Bronchial epithelial cell (primary cell): ENCODE measurements around a stretch of chr2.

- RRBS, 2 experiments, result no CpG with 5 or more reads among the region's 5 CpGs
Measured at GRCh38 chr2:148552961-148553315, 91.6 kb upstream of the EPC2 start.

DNA sequence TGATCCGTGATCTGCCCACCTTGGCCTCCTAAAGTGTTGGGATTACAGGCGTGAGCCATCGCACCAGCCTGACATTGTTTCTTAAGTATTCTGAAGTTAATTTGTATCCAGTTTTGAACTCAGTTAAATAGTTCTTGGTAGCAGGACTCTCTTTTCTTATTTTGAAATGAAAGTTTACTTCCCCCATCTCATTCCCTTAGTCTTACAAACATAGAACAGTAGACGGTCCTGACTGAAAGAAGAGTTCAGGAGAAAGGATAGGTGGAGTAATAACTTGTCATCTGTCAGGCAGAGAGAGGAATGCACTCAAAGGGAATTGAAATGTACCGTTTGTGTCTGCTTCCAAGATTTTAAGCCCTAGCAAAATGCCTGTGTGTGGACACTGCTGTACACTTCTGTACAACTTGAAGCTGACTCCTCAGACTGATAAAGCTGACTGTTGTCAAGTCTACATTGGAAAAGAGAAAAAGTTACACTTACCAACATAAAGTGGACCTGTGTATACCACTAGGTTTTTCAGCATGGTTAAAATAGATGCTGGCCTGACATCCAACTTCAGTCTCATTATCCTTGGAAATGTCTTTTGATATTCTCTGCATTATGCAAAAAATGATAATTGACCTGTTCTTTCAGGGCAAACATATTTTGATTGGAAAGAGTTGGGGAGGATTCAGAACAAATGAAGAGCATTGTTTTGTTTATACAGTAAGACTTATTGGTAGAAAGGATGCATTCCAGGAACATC lies 50.6 kb downstream of the EPC2 start:
- RRBS, 2 experiments, result no CpG with 5 or more reads among the region's 5 CpGs

DNA sequence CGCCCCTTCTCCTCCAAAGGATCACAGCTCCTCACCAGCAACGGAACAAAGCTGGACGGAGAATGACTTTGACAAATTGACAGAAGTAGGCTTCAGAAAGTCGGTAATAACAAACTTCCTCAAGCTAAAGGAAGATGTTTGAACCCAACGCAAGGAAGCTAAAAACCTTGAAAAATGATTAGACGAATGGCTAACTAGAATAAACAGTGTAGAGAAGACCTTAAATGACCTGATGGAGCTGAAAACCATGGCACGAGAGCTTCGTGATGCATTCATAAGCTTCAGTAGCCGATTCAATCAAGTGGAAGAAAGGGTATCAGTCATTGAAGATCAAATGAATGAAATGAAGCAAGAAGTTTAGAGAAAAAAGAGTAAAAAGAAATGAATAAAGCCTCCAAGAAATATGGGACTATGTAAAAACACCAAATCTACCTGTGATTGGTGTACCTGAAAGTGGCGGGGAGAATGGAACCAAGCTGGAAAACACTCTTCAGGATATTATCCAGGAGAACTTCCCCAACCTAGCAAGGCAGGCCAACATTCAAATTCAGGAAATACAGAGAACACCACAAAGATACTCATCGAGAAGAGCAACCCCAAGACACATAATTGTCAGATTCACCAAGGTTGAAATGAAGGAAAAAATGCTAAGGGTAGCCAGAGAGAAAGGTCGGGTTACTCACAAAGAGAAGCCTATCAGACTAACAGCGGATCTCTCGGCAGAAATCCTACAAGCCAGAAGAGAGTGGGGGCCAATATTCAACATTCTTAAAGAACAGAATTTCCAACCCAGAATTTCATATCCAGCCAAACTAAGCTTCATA lies 61.6 kb downstream of the EPC2 start:
- RRBS, 2 experiments, result no CpG with 5 or more reads among the region's 14 CpGs

DNA sequence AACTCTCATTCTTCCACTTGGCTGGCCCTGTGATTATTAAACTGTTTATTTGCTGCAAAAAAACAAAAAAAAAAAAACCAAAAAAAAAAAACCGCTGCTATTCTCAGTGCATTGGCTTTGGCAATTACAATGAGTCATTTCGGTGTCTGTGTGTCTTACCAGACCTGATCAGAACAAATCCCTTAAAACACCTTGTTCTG lies 60.0 kb upstream of the KIF5C start:
- RRBS, 2 experiments, result no CpG with 5 or more reads among the region's 2 CpGs

DNA sequence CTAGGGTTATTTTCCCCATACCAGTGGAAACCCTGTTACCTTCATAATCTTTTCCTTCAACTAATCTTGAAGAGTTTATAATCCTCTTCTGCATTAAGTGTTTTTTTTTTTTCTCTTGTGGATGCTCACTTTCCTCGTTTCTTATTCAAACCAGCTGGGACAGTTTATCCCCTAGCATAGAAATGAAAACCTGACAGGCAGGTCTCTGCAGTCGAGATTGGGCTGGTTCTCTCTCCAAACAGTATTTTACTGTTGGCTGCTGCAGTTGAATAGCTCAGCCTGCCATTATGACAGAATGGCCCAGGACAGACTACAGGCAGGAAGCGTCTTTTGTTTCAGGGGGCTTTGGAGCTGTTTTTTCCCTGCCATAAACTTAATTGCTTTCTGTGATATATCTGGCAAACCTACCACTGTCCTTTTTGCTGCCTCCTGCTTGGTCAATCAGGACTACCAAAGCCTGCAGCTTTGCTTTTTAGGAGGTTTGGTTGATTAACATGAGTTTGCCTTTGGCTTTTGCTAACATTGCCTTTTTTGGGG lies 128.5 kb downstream of the LYPD6B start:
- RRBS, 2 experiments, result no CpG with 5 or more reads among the region's 3 CpGs

DNA sequence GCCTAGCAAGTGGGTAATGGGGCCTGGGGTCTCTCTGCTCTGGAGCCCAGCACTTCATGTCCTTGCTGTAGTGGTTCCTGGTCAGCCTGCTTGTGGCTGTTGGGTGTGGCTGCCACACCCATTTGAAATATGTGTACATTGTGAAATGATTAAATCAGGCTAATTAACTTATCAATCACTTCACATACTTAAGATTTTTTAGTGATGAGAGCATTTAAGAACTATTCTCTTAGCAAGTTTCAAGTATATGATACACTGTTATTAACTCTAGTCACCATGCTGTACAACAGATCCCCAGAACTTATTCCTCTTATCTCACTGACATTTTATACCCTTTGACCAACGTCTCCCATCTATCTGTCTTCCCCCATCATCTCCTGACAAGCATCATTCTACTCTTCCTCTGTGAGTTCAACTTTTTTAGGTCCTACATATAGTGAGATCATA lies 92.0 kb downstream of the LYPD6 start:
- RRBS, 2 experiments, result no CpG with 5 or more reads among the region's 1 CpG

GRCh38 chr2:150424899-150425658 lies 62.4 kb downstream of the RND3 start:
- RRBS, 2 experiments, result no CpG with 5 or more reads among the region's 19 CpGs

- RRBS, 2 experiments, result no CpG with 5 or more reads among the region's 29 CpGs
Measured at GRCh38 chr2:150485105-150485608, 2.3 kb downstream of the RND3 start.

- RRBS, 2 experiments, result no CpG with 5 or more reads among the region's 4 CpGs
Measured at GRCh38 chr2:151379120-151379413, 21.7 kb downstream of the TNFAIP6 start.

DNA sequence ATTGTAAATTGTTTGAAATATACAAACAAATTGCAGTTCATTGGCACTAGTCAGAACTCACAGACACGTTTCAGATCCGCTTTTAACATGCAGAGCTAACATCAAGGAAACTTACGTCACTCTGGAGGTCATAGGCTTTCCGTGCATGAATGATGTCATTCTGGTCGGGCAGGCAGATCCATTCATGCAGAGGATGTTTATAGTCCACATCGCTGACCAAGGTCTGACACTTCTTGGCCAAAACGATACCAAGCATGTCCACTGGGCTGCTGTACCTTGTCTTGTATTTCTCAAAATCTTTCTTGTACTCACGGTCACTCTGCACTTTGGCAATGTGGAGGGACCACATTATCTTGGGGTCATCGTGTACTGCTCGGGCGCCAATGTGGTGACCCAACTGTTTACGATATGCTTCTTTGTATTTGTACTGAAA lies 114.9 kb downstream of the NEB start:
- RRBS, 2 experiments, result no CpG with 5 or more reads among the region's 12 CpGs

DNA sequence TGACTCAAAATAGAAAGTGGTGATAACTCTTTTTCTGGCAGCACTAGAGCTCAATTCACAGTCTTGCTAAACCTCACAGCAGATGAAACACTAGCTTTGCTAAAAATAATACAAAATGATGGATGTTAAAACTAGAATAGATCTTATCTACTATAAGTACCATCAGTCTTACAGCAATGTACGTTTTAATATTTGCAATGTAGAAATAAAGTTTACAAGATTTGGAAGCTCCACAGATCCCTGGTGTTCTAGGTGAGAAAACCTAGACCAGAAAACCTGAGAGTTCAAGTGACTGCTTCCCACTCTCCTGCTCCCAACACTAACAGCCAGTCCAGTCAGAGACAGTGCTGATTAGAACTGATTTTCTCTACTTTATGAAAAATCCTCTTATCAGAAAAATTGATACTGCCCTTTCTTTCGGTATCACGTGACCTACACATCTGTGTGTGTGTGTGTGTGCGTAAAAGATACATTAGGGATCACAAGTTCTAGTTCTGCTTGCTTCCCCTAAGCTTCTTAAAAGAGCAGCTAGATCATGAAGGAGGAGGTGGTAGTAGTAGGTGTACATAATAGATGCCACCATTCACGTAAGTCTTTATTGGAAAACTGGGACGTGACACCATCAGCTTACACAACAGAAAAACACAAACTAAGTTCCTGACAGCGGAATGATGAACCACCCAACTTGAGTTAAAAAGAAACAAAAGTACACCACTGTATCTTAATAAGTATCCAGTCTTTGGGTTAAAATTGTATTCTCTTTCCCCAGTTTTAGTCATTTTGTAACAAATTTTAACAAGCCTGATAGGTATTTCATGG lies 1.5 kb downstream of the ARL5A start:
- RRBS, 2 experiments, result no CpG with 5 or more reads among the region's 7 CpGs

GRCh38 chr2:151844017-151844776 lies 16.0 kb upstream of the ARL5A start:
- RRBS, 2 experiments, result no CpG with 5 or more reads among the region's 5 CpGs

DNA sequence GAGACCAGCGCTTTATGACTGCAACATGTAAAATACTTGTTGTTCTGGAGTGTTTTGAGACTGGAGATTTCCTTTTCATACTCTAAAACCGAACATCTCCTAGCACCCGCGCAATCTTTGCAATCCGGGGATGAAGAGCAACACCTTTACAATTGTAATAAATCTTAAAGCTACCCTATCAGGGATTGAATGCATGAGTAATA lies 744 bp downstream of the STAM2 start:
- RRBS, 2 experiments, result no CpG with 5 or more reads among the region's 5 CpGs

DNA sequence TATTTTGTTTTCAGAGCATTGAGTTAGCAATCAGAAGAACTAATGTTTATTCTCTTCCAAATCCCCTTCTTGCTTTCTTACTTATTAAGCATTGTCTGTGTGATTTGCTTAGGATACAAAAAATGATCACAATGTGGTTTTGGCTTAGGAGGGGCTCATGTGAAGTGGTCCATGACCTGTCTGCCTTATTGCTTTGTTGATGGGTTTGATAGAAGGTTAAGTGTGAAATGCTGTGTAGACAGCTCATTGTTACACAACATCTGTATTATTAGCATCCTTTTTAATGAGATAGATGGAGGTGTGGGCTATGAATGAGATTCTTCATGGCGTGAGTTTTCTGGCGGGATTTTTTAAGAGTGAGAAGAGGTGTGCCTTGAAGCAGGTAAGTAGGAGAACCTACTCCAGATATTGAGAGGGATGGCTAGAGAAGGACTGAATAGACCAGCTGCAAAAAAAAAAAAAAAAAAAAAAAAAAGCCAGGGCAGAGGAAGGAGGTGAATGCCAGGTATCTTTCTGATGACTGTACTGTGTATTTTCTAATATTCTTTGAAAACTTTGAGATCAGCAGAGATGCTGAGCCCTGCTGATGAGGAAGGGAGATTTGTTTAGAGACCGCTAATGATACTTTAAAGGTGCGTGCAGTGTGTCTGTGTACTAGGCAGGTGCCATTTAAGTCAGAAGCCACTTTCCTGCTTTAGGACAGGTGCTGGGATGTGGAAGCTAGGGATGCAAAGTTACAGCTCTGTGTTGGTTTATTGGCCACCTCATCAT lies 43.7 kb downstream of the FMNL2 start:
- RRBS, 2 experiments, result no CpG with 5 or more reads among the region's 4 CpGs

DNA sequence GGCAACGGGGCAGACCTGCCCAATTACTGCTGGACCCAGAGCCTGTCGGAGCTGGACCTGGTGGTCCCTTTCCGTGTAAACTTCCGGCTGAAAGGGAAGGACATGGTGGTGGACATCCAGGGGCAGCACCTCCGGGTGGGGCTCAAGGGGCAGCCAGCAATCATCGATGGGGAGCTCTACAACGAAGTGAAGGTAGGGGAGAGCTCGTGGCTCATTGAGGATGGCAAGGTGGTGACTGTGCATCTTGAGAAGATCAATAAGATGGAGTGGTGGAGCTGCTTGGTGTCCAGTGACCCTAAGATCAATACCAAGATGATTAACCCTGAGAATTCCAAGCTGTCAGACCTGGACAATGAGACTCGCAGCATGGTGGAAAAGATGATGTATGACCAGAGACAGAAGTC lies 55.2 kb downstream of the FMNL2 start:
- RRBS, 2 experiments, result no CpG with 5 or more reads among the region's 9 CpGs

GRCh38 chr2:152394916-152395436 lies 60.0 kb downstream of the FMNL2 start:
- RRBS, 2 experiments, result no CpG with 5 or more reads among the region's 2 CpGs

GRCh38 chr2:152407274-152407899 lies 72.4 kb downstream of the FMNL2 start:
- RRBS, 2 experiments, result no CpG with 5 or more reads among the region's 9 CpGs

- RRBS, 2 experiments, result no CpG with 5 or more reads among the region's 2 CpGs
Measured at GRCh38 chr2:152433152-152433889, 98.3 kb downstream of the FMNL2 start.

GRCh38 chr2:152525193-152526047 lies 190.4 kb downstream of the FMNL2 start:
- RRBS, 2 experiments, result no CpG with 5 or more reads among the region's 8 CpGs

DNA sequence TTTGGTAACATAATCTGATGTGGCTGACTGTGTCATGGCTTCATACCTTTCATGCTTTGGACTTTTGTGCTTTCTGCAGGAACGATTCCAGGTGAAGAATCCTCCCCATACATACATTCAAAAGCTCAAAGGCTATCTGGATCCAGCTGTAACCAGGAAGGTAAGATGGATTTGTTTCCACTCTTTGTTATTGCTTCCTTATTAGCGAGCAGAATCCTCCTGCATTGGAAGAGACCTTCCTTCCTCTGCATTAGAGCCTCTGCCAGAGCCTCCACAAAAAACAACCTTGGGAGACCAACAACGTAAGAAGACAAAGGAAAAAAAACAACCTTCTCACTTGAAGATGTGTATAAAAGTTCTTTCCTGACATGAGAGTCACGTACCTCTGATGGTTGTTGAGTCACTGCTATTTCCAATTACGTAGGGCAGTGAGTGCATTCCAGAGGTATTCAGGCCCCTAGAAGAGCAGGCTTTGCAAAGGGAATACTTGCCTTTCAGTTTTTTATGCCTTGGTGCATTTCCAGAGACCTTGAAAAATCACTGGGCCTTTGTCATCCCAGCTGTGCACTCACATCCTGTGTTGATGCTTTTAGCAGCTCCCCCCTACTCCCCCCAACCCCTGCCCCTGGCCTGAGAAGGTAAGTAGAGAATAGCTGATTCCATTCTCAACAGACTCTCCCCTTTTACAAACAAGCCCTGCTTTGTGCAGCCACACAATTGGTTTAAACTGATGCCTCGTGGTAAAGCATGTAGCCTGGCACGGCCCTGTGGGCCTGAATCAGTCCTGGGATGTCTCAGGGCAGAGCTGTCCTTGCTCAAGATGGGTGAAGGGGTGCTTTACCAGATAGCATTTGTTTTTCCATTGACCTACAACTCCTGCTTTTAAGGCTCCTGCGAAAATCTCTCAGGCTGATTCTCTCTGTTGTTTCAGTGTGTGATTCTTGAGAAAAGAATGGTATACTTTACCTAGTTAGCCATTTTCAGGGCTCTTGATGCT lies 174.3 kb downstream of the PRPF40A start:
- RRBS, 2 experiments, result no CpG with 5 or more reads among the region's 8 CpGs